Gallbladder (tissue), 1 donor: Measurements from ENCODE around the genes MGAT4A and REV1.

DNA sequence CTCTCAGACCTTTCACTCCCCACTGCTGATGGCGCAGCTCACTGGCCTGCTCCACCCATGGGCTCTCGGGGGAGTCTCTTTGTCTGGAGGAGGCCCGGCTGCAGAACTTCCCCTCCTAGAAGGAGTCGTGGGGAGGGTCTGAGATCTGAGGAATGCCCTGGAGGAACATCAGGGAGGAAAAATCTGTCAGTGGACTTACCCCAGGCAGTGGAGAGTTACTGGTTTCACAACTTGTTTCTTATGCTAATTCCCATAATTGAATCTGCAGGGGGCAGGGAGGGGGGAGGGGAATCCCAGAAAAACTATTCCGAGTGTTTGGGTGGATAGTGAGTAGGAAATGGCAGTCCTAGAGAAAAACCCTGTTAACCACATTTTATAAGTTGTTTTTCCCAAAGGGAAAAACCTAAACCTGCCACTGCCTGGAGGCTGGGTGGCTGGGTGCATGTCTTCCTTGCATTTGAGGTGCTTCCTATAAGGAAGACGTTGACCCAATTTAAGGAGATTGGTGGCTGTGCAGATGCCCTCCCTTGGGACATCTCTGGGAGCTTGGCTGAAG, 11.7 kb upstream of the SEMA4C start:
- PRO-cap, result no peak

- PRO-cap, result no peak
Observed at GRCh38 chr2:96913824-96914360, 44.0 kb upstream of the SEMA4C start.

DNA sequence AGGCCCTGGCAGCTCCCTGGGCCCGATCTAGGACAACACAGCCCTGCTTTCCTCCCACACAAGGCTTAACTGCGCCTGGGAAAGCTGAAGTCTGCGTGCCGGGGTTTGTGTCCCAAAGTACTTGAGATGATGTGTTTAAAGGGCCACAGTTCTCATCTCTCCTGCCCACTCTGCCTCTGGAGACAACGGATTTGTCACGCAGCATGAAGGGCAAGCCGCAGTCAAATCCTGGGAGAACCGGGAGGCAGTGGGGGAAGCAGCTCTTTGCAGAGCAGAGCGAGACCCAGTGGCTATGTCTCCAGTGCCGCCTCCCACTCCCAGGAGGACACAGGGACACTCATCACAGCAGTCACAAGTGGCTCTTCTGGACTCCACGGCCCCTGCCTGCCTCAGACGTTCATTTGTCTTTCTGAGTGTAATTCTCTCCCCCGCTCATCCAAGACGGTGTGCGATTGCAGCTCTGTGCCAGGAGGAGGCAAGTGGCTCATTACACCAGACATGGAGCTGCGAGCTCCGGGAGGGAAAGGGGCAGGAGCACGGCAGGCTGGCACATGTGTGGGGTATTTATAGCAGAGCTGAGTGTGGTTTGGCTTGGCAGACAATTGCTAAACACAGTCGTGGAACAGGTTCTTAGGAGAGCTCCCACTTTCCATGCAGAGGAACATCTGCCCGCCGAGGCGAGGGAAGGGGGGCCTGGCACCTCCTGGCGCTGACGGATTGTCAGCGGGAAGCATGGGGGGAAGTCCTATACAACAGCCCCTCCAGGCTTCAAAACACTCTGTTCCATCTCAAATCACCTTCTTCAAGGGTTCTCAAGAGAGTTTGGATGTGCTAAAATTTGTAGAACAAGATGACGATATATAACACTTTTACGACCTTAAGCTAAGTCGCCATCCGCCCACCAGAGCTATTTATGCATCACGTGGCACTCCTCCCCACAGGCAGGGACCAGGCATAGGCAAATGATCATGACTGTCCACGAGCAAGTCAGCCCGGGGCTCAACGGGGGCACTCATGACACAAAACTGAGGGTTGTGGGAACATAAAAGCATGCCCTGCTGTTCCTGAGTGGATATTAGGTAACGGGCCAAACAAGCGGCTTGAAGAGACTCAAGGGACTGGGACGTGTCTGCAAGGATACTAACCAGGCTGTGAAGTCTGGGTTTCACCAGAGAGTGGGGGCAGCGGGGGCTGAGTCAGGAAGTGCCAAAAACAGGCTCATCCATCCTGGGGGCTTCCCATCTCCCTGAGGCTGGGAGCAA, 58.0 kb upstream of the SEMA4C start:
- PRO-cap, result no peak

GRCh38 chr2:96970370-96970929, 15.9 kb downstream of the FAM178B start:
- PRO-cap, result no peak

DNA sequence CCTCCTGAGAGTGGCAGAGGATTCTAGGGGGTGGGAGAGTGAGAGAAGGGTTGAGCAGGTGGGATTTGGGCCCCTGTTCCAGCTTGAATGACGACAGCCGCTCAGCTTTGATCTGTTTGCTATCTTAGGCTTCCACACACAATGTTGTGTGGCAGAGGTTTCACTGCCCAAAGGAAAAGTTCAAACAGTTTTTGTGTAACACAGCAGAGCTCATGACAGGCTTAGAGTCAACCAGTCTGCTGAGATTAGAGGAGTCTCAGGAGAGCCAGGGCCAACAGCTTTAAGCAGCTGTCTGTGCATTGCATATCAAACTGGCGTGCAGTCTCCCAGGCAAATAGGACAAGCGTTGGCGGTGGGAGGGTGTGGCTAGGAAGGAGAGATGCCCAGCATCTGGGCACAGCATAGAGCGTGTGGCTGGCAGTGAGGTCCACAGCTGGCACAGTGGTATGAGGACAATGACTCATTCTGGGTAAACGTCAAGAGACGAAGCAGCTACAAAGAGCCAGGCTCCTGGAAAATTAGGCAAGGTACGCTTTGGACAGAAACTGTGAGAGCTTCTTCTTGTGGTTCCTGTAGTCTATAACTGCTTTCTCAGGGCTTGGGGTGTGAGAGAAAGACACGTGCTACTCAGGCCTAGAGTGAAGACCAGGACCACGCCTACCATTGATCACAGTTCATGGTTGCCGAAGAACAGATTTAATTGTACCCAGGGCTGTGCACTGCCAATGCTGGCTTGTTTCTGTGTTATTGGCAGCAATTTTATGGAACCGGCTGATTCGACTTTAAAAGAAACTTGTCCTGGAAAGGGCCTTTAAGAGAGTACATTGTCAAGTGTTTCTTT, 14.8 kb downstream of the ZAP70 start:
- PRO-cap, result no peak

DNA sequence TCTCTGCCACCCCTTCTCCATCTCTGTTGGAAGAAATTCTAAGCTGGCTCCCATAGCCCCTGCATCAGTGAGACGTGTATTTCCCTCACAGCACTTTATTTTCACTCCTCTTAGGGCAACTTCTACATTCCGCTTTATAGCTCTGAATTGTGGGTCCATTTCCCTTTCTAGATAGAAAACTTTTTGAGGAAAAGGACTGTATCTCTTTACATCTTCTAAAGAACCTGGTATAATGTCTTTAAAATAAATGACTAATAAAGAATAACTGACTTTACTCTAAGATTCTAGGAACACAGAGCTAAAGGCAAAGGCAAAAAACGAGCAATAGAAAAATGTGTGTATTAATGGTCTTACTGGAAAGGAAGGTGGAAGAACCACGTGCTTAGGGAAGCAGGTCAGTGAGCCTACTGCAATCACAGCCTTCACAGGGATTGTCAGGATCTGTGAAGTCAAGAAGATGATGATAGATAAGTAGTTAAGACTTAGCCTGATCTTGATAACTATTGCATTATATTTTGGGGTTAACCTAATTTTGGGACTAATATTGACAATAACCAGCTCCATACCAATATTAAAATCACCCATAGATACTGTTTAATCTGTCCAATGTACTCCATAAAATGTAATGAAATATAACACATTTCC, 96.1 kb downstream of the ZAP70 start:
- PRO-cap, result no peak

GRCh38 chr2:97905322-97906240, 90.2 kb downstream of the TMEM131 start:
- PRO-cap, result no peak

DNA sequence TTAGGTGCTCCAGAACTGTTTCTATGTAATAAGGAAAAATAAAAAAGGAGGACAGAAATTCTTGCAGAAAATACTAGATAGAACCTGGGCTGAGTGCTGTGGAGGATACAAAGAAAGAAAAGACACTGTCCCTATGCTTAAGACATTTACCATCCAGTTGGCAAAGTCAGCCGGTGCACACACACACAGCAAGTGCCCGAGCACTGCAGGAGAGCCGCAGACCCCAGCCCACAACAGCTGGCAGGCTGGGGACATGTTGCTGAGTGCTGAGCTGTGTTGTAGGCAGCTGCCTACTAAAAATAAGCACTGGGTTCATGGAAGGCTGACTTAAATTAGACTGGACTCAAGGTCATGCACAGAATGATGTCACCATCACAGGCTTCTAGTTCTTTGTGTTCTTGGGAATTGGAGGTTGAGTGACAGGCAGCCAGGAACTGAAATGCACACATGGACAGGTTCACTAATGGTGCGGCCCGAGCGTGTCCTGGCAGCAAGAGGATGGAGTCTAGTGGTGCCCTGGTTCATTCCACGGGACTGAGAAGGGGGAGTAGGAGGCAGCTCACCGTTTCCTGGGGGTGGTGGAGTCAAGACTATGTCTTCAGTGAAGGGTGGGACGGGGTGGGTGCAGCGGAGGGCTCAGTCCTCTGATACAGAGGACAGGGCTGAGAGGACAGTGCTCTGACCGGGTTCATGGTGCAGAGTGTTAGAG, 71.3 kb downstream of the VWA3B start:
- PRO-cap, result no peak

- PRO-cap, result no peak
Observed at GRCh38 chr2:98474603-98475310, 30.1 kb downstream of the INPP4A start.

DNA sequence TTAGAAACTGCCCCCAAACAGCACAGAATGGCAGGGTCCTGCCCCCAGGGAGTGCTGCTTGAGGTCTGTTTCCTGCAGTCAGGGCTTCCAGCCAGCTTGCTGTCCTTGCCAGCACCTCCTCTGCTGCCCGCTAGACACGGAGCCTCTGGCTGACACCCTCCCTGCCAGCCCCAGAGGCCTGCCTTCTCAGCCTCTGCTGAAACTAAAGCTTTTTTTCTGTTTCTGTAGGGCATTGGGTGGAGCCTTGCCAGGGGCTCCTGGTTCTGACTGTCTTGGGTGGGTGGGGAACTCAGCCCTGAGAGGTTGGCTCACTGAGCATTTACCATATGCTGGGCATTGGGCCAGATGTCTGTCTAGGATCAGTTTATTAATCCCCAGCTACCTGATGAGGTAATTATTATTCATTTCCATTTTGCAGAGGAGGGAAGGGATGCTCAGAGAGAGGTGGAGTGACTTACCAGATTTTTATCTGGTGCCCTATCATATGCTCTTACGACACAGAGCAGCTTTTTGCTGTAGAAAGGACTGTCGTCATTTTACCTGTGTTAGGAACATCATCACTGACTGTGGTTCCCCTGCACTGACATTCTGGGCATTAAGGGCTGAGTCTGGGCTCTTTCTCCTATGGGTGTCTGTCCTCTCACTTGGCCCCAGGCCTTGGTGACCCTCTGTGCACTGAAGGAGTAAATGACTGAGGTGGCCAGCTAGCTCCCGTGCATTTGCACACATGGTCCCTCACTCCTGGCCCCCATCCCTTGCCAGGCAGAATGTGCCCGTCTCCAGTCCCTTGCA, 35.5 kb downstream of the INPP4A start:
- PRO-cap, result no peak

DNA sequence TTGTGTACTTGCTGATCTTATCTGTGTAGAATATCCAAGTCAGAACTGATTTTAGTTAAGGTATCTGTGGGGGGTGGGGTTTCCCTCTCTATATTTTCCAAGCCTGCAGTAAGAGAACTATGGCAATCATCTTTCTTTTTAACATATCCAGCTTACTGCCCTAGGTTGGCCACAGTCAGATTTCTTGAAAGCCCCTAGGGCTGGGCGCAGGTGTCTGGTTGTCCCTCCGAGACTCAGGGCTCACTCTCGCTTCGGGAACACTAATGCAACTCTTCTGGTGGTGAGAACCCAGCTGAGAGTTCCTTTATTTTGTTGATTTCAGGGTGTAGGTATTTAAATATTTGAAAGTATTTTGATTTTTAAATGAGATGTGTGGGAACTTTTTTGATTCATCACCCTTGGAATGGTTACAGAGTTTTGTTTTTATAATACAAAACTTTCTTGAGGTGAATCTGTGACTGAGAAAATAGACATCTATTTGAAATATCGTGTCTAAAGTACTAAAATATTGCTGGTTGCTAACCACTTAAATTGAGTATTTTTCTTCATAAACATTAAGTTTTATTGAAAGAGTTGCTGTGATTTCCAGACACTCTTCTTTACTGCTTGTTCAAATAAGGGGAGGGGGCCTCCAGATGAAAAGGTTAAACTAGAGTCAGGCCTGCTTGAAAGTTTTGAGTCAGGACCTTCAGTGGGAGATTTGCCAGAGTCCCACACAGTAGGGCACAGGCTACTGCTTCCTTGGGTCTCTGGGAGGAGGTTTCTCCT, 40.9 kb downstream of the INPP4A start:
- PRO-cap, result no peak

GRCh38 chr2:98528032-98528587, 80.2 kb downstream of the COA5 start:
- PRO-cap, result no peak

GRCh38 chr2:98566017-98566575, 42.2 kb downstream of the COA5 start:
- PRO-cap, result no peak

DNA sequence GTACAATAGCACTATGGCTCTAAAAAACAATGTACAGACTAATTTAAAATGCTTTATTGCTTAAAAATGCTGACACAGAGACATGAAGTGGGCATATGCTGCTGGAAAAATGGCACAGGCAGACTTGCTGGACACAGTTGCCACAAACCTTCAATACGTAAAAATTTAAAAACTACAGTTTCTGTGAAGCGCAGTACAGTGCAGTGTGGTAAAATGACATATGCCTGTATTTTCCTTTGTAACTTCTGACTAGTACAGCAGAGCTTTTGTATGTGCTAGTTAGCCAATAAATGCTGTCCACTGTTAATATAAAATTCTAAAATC, 4.4 kb downstream of the UNC50 start:
- PRO-cap, result no peak

GRCh38 chr2:98658721-98659446, 50.5 kb downstream of the UNC50 start:
- PRO-cap, result no peak

DNA sequence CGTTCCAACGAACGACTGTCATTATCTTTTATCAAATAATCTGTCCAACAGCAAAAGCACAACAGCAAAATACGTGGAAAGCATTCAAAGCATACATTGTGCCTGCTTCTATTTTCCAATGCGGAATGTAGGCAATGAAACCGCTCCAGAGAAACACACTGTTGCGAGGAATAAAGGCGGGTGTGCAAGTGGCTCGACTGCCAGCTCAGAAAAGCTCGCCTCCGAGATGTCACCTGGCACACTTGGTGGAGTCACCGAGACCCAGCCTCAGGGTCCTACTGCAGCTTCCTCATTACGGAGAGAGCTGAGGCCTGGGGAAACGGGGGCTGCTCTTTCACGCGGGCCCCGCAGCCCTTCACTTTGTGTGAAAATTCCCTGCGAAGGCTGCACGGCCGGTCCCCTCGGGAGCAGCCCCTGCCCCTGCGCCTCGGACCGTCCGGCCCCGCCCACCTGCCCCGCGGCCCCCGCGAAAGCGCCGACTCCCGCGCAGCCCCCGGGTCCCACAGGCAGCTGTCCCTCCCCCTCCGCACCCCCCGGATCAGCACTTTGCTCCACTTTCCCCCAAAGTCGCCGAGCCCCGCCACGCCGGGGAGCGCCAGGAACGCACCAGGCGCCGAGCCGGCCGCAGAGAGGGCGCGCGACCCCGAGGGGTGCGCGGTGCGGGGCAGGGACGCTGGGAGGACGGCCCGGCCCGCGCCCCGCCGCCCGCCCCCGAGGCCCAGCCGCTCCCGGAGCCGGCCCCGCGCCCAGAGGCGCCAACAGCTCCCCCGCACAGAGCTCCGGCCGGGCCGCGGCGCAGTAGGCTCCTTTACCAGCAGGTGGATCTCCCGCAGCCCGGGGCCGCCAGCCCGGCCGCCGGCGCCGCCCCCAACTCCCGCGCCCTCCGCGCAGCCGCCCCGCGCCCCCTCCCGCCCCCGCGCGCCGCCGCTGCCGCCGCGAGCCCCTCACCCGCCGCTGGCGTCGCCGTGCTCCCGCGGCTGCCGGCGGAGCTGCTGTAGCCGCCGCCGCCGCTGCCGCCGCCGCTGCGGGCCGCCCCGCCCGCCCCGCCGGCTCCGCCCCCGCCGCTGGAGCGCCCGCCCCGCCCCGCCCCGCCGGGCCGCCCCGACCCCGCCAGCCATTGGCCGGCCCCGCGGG, at the start of gene MGAT4A:
Gene MGAT4A, minus strand, starts transcription at position 1,033 of the 1,134 bp plus-strand sequence.
- PRO-cap, result bidirectional peak, plus-strand start at position 295 of the sequence, minus-strand start at position 213 of the sequence; bidirectional peak, plus-strand start outside the sequence, minus-strand start at position 967 of the sequence

DNA sequence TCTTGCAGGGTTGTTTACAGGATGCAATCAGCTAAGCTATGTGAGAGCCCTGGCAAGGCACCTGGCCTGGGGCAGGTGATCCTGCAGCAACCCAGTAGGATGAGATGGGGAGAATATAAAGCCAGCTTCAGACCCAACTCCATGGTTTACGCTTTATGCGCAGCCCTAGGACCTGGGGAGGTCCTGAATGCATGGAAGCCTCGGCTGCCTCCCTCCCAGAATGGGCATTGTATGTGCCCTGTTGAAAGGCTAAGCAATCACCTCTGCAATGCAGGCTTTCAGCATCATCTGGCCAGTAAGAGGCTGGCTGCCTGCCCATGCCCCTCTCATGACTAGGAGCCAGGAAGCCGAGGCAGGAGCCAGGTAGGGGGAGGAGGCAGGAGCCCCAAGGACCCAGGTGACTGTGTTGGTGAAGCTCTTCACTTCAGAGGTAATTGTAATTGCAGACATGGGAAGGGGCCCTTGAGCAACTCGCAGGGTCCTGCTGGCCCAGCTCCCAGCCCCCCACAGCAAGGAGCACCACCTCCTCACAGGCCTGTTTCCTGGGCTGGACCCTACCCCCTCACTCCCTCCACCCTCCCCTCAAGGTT, 22.1 kb downstream of the CRACDL start:
- PRO-cap, result no peak

DNA sequence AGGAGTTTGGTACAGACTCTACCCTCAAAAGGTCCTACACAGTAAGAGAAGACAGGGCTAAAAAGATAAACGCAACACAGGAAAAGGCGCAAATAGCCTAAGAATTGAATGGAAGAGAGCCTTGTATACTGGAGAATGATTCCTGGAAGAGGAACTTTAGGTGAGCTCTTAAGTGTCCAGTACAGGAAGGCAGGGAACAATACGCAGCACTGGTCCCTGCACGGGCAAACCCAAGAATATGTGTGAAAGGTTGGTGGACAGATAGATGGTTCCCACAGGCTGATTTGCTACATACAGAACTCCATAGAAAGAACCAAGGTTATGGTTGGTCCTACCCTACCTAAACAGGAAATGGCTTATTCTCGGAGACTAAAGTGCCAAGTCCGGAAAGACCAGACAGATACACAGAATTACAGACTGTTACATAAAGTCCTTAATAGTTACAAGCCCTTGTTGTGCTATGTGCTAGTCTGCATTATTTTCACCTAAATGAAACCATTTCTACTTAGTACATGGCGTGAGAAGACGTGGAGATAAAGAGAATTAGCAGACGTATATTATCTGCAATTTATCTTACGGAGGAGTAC, 1.3 kb downstream of the REV1 start:
- PRO-cap, result no peak

- PRO-cap, result bidirectional peak, plus-strand start at chr2:99490069, minus-strand start at chr2:99490038; bidirectional peak, plus-strand start at chr2:99490392, minus-strand start at chr2:99490199; unidirectional peak, plus-strand start at chr2:99490635
Observed at GRCh38 chr2:99489857-99490877, at the start of gene REV1. Gene REV1 (minus strand): TSS chr2:99490017.

DNA sequence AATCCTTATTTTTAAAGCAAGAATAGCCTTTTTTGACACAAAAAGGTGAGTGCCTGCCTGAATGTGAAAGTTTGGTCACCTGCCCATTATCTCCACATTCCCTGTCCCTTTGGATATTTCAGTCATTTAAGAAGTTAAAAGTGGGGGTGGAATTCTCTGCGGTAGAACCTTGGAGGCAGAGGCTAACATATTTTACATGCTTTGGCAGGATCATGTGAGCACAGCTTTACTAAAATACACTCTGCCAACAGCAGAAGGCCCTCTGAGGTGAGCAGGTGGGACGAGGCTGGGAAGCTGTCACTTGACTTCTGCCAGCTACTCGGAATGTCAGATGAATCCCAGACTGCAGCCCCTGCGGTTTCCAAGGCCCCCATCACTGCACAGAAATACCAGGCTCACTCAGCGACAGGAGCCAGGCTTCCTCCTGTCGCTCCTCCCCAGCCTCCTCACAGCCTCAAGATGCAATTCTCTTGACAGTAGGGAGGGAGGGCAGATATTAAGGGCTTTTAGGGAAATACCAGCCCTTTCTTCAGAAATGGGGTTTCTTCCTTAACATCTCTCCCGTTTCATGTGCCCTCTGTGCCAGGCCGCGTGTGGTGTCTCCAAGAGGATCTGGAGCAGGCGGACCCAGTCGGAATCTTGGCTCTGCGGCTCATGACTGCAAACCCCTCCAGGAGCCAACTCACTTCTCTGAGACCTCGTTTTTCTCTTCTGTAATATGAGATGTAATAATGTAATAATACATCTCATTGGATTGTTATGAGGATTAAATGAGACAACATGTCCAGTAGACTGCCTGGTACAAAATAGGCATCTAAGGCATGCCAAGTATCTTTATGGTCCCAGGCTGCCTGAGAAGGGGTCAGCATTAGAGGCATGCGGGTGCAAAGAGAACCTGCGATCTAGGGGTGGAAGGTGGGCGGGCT, 221.1 kb upstream of the REV1 start:
- PRO-cap, result no peak